HCT116 (cell line): ENCODE measurements around the genes TUT1 and WDR74.

GRCh38 chr11:62548568-62549401 lies 2.2 kb upstream of the AHNAK start:
- RRBS, result no CpG with 5 or more reads among the region's 18 CpGs

DNA sequence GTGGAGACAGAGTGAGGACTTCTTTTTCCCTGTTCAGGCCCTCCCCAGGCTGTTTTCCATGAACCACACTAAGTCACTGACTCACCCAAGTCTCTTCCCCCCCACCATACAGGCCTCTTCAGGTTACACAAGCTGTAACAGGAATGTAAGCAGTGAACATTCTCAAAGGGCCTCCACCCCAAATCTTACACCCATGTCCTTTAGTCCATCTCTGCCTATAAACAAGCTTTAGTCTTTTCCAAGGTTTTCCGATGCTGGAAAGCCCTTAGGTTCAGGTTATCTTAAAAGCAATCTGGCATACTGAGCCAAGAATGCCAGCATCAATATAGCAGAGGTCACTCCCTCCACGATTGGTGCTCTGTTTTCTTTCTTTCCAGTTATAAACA lies 13.0 kb downstream of the EEF1G start:
- RRBS, result no CpG with 5 or more reads among the region's 2 CpGs

- RRBS, result 2% methylated on average over 9 of the region's 44 CpGs
Measured at GRCh38 chr11:62591055-62591730, at the start of gene TUT1. TSS of gene TUT1 (minus strand) at chr11:62591523.

GRCh38 chr11:62665372-62666183 lies 466 bp downstream of the CSKMT start:
- RRBS, result 1% methylated on average over 5 of the region's 54 CpGs

DNA sequence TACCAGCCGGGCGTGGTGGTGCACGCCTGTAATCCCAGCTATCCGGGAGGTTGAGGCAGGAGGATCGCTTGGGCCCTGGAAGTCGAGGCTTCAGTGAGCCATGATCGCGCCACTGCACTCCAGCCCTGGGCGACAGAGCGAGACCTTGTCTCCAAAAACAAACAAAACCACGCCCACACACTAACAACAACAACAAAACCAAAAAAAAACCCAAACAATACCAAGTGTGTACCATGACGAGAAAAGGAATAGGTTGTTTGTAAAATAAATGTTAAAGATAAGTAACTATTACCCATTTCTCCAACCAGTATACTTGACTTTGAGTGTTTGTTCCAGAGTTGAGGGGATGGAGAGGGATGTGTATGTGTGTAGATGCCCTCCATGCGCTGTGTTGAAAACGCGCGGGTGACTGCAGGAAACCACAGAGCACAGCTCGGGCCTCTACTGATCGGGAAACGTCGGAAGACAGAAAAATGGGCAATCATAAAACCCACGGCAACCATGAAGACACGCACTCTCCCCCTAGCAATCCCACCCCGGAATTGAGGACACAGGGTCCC lies 445 bp upstream of the UQCC3 start:
- RRBS, result 4% methylated on average over 1 of the region's 23 CpGs

GRCh38 chr11:62678223-62678462 lies 730 bp downstream of the UBXN1 start:
- RRBS, result no CpG with 5 or more reads among the region's 7 CpGs

DNA sequence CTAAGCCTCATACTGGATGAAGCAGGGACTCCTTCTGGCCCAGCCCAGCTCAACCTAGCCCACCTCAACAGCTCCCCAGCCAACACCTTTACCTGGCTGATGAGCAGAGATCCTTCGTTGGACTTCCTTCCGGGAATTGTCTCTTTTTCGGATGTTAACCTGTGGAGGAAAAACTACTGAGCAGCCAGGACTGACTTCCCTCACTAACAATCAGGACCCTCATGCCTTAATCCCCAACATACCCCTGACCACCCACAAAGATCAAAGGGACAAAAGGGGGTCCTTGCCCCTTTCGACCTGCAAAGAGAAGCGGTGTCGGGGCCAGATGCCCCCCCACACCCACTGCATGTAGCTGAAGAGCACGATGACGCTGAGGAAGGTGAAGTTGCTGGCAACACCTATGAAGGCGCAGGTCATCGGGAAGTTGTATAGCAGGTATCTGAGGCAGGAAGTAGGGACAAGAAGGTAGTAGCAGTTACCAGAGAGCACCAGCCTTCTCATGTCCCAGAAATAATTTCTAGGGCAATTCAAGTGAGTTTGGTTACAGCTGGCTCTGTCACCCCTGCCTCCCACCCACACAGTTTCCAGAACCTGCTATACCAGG lies 1.8 kb upstream of the LRRN4CL start:
- RRBS, result no CpG with 5 or more reads among the region's 10 CpGs

GRCh38 chr11:62712929-62713609 lies 5.6 kb downstream of the GNG3 start:
- RRBS, result no CpG with 5 or more reads among the region's 4 CpGs

DNA sequence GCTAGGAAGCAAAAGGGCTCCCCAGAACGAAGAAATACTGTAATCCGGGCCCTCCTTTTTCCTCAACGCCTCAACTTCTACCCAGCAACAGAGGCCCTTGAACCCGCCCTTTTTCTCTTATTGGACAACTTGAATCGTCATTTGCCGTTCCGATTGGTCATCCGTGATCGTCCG lies 457 bp upstream of the HNRNPUL2 start:
- RRBS, result 8% methylated on average over 1 of the region's 10 CpGs

DNA sequence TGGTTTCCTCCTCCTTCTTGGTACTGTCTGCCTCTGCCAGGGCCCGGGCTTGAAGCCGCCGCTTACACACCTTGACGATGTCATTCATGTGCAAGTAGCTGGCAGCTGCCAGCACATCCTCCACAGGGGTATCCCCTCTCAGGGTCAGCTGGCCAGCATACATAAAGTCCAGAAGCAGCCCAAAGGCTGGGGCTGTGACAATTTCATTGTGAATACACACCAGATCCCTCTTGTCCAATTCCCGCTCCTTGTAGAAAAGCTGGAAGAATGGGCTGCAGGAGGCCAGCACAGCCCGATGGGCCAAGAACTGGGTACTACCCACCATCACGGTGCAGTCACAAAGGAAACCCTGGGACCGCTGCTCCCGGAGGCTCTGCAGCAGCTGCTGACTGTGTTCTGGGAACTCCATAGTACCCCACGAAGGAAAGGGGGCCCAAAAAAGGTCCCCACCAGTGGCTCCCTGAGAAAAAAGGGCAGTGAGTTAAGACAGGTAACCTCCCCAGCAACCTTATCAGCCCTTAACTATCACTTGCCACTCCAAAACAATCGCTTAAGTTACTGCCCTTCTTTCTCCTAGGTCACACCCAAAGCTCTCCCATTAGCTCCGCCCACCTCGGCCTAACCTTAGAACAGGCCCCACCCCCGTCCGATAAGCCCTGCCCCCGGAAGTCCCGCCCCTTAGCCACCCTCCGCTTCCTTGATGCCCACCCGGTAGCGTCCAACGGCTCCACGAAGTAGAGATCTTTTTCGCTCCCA lies 526 bp downstream of the ZBTB3 start:
- RRBS, result 4% methylated on average over 4 of the region's 23 CpGs

DNA sequence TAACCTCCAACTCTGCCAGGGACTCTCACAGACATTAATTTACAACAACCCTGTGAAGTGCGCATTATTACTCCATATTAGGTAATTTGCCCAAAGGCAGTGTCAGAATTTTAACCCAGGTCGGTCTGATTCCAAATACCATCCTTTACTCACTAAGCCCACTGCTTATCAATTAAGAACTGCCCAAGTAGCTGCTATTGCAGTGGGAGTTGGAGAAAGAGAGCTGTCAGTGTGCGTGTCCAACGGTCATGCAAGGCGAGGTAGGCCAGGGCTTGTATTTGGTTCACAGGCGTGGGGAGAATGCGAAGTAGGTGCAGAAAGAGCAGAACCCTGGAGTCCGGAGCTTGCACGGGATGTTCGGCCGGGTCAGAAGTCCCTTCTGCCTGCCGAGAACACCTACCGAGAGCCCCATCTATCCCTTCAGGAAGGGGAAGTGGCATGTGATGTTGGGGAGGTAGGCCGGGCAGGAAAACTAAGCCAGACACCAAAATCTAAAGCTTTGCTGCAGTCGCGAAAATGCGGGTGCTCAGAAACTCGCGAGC lies 573 bp upstream of the TAF6L start:
- RRBS, result 20% methylated on average over 2 of the region's 19 CpGs

DNA sequence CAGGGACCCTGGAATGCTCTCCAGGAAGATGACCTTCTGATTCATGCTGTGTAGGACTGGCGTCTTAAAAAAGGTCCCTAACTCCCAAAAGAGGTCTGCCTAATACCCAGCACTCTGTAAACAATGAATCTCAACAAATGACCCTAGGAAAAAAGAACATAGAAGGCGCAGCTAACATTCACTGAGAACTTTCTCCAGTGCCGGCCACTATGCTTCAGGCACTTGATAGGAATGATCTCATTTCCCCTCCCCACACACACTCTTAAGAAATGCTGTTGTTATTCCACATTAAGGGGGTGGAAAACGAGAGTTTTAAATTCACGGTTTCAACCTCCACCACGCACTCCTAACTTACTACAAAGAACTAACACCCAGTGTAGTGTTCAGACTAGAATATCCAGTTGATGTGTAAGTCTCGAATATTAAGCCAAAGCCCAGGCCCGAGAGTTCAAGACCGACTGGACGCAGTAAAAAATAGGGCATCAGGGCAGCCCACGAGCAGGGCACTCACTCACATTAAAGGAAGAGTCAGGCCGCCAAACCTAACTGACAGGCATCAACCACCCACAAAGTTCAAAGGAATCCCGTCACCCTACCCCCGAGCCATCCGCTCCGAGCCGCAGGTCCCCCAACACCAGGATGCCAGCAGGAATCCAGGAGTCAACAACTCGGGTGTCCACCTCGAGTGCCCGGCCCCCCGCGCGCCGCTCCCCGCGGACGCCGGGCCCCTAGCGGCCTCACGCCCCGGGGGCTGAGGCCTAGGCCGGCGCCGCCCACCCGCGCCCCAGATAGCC lies 536 bp downstream of the NXF1 start:
- RRBS, result no CpG with 5 or more reads among the region's 36 CpGs

- RRBS, result no CpG with 5 or more reads among the region's 31 CpGs
Measured at GRCh38 chr11:62839439-62839977, at the start of gene WDR74. TSS of gene WDR74 (minus strand) at chr11:62839590.

GRCh38 chr11:62840694-62841173 lies 1.3 kb upstream of the WDR74 start:
- RRBS, result no CpG with 5 or more reads among the region's 30 CpGs

GRCh38 chr11:62854180-62854571 lies 14.8 kb upstream of the WDR74 start:
- RRBS, result no CpG with 5 or more reads among the region's 2 CpGs

DNA sequence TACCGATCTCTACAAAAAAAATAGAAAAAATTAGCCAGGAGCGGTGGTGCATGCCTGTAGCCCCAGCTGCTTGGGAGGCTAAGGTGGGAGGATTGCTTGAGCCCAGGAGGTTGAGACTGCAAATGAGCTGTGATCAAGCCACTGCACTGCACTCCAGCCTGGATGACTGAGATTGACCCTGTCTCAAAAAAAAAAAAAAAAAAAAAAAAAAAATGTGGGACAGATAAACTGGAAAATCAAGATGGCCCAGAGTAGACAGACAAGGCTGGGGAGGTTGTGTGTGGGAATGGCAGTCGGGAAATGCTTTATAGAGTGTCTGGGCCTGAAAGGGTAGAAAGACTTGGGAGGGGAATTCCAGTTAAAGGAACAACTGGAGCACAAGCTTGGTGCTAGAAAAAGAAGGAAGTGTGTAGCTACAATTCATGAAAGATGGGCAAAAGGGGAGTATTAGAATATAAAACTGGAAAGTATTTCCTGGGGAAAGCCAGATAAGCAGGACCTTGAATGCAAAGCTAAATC lies 18.2 kb upstream of the WDR74 start:
- RRBS, result no CpG with 5 or more reads among the region's 3 CpGs

DNA sequence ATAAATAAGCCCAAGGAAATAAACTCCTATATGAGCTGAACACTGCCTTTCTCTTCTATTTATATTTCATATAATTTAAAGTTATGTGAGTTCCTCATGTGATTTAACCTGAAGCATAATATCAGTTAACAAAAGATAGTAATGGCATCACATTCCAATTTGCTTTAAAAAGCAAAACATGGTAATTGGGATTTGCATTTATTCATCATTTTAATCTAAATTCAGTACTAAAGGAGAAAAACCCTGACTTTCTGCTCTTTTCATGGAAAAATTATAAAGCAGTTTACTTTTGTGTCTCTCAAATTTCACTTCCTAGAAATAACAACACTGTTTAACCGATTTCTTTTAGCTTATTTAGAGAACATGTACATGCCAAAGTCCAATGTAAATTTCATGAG lies 249 bp upstream of the SLC22A10 start:
- RRBS, result no CpG with 5 or more reads among the region's 1 CpG

- RRBS, result no CpG with 5 or more reads among the region's 16 CpGs
Measured at GRCh38 chr11:63528133-63528795, 8.3 kb upstream of the PLAAT4 start.

- RRBS, result no CpG with 5 or more reads among the region's 11 CpGs
Measured at GRCh38 chr11:63530674-63531081, 5.9 kb upstream of the PLAAT4 start.